ENCODE results near the gene SOX9.

- PRO-cap = no peak
- RAMPAGE, long total RNA, 4 experiments = no peak in any of the 4 experiments
These were observed 1.8 kb downstream of the KCNJ2 start for GRCh38 chr17:70171077-70171664.

DNA sequence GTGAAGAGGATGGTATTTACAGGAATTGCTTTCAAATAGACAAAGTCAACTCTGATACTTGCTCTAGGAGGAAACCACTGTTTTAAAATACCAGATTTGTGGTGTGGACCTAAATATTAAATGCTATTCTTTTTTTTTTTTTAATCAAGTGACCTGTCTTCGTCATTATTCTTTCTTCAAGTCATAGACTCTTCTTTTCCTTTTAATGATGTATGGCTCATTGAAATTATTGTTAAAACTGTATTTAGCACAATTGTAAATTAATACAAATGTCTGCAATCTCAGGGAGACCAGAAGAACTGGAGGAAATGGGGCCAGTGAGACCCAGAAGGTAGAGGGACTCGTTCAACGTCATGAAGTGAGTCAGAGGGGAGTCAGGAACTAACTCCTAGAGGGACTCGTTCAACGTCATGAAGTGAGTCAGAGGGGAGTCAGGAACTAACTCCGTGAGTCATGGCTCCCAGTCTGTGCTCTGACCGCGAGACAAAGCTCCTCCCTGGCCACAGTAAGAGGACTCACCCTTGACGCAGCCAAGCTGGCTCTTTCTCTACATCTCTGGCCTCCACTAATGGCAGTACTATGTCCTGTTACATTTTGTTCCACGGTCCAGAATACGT lies 902.3 kb downstream of the KCNJ2 start:
- PRO-cap = no peak
- RAMPAGE, long total RNA, 4 experiments = no peak in any of the 4 experiments

- PRO-cap = bidirectional peak, plus-strand start at chr17:72121020, minus-strand start at chr17:72120858
- RAMPAGE, long total RNA, 4 experiments = start-site peak on the plus strand in 4 of 4 experiments, at chr17:72121019-72121034 at its widest, 14 to 176 reads per replicate
These were observed at the start of gene SOX9 for GRCh38 chr17:72120944-72121339. Gene SOX9, plus strand, starts transcription at chr17:72121020.

GRCh38 chr17:72122338-72122935 lies 1.6 kb downstream of the SOX9 start:
- PRO-cap = no peak
- RAMPAGE, long total RNA, 4 experiments = no peak in any of the 4 experiments

DNA sequence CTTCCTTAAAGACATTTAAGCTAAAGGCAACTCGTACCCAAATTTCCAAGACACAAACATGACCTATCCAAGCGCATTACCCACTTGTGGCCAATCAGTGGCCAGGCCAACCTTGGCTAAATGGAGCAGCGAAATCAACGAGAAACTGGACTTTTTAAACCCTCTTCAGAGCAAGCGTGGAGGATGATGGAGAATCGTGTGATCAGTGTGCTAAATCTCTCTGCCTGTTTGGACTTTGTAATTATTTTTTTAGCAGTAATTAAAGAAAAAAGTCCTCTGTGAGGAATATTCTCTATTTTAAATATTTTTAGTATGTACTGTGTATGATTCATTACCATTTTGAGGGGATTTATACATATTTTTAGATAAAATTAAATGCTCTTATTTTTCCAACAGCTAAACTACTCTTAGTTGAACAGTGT lies 3.7 kb downstream of the SOX9 start:
- PRO-cap = no peak
- RAMPAGE, long total RNA, 4 experiments = no peak in any of the 4 experiments

- PRO-cap = no peak
- RAMPAGE, long total RNA, 4 experiments = no peak in any of the 4 experiments
These were observed 5.7 kb downstream of the SOX9 start for GRCh38 chr17:72126382-72127150.

- PRO-cap = no peak
- RAMPAGE, long total RNA, 4 experiments = no peak in any of the 4 experiments
These were observed 183.8 kb downstream of the SOX9 start for GRCh38 chr17:72304688-72305023.

DNA sequence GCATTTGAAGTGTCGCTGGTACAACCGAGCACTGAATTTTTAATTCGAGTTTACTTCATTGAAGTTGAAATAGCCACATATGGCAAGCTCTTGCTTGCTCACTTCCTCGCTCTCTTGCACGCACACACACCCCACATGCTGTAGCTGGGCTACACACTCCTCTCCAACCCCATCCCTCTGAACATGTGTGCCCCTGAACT lies 216.8 kb downstream of the SOX9 start:
- PRO-cap = no peak
- RAMPAGE, long total RNA, 4 experiments = no peak in any of the 4 experiments

DNA sequence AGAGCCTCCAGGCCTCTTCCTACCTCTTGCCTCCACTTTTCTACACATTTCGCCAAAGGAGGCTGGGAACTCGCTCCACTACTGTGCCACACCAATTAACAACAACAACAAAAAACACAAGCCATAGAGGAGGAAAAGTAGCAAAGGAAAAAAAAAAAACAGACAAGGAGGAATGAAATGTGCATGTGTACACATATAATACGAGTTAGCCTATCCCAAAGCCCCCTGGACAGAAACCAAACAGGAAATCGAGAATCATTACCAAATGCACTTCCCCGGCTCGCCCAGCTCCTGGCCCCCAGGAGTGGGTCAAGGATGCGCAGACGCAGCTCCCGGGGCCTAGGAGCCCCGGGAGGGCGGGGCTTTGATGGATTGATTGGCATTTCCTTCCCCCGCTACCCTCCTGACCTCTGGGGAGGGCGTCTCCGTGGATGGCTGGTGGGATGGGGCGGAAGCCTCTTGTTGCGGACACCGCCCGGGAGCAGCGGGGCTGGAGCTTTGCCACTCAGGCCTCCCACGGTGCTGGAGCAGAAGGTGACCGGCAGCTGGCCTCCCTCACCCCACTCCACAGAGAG lies 262.0 kb downstream of the SOX9 start:
- PRO-cap = no peak
- RAMPAGE, long total RNA, 4 experiments = no peak in any of the 4 experiments

- PRO-cap = no peak
- RAMPAGE, long total RNA, 4 experiments = no peak in any of the 4 experiments
These were observed 279.3 kb downstream of the SOX9 start for GRCh38 chr17:72400033-72400525.

GRCh38 chr17:72592148-72593062 lies 471.6 kb downstream of the SOX9 start:
- PRO-cap = unidirectional peak, minus-strand start at chr17:72592804
- RAMPAGE, long total RNA, 4 experiments = start-site peak on the minus strand in 3 of 4 experiments, at chr17:72592767-72592830 at its widest, 72 to 204 reads per replicate

GRCh38 chr17:72640268-72641375 lies 451.9 kb downstream of the SLC39A11 start:
- PRO-cap = no peak
- RAMPAGE, long total RNA, 4 experiments = no peak in any of the 4 experiments

DNA sequence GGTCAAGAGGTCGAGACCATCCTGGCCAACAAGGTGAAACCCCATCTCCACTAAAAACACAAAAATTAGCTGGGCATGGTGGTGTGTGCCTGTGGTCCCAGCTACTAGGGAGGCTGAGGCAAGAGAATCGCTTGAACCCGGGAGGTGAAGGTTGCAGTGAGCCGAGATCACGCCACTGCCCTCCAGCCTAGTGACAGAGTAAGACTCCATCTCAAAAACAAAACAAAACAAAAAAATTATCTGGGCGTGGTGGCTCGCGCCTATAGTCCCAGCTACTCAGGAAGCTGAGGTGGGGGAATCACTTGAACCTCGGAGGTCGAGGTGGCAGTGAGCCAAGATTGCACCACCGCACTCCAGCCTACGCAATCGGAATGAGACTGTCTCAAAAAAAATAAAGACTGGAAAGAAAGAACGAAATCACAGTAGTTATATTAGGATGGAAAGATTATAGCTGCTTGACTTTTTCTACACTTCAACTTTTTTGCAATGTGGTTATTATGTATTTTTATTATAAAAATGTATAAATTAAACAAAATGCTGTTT lies 18.9 kb downstream of the COG1 start:
- PRO-cap = no peak
- RAMPAGE, long total RNA, 4 experiments = no peak in any of the 4 experiments

- PRO-cap = no peak
- RAMPAGE, long total RNA, 4 experiments = no peak in any of the 4 experiments
These were observed 487 bp upstream of the CPSF4L start for GRCh38 chr17:73261974-73262759.

- PRO-cap = no peak
- RAMPAGE, long total RNA, 4 experiments = no peak in any of the 4 experiments
These were observed 25.0 kb downstream of the CDC42EP4 start for GRCh38 chr17:73286641-73287432.

DNA sequence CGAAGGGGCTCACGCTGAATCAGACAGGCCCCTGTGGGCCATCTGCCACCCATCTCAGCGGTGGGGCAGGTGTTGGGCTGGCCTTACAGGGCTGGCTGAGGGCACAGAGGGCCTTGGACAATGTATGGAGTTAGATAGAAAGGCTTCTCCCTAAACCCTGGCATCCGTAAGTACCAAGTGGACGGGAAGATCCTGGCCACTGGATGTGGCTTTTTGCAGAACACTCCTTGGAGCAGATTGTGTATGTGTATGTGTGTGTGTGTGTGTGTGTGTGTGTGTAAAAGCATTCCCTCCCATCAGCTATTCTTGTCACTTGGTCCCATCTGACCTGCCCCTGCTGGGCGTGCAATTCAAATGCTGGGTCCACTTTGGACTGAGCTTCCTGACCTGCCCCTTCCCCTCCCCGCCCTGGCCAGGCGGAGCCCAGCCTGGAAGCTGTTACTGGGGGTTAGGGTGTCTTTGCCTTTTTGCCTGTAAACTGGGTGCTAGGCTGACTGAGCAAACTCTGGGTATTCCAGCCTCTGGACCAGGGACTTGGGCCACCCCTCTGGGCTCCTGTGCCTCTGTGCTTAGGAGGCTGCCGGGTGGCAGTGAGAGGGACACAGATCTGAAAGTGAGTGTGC lies 25.1 kb upstream of the CDC42EP4 start:
- PRO-cap = no peak
- RAMPAGE, long total RNA, 4 experiments = no peak in any of the 4 experiments

GRCh38 chr17:73340082-73340733 lies 28.4 kb upstream of the CDC42EP4 start:
- PRO-cap = no peak
- RAMPAGE, long total RNA, 4 experiments = no peak in any of the 4 experiments

DNA sequence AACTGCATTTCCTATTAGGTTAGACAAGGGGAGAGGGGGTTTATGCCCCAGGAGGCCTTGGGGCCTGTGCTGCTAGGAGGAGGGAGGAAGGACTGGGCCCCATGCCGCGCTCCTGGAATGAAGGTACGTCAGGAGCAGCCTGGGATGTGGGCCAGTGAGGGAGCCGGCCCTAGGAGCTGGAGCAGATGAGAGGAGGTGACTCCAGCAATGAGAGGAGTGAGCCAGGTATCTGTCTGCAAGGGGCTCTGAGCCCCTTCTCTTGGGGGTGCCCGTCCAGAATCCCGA lies 46.9 kb upstream of the CDC42EP4 start:
- PRO-cap = no peak
- RAMPAGE, long total RNA, 4 experiments = no peak in any of the 4 experiments

GRCh38 chr17:73546844-73547394 lies 97.3 kb downstream of the SDK2 start:
- PRO-cap = no peak
- RAMPAGE, long total RNA, 4 experiments = no peak in any of the 4 experiments

- PRO-cap = no peak
- RAMPAGE, long total RNA, 4 experiments = no peak in any of the 4 experiments
These were observed 18.5 kb downstream of the TTYH2 start for GRCh38 chr17:74231854-74232246.

Data from suprapubic skin (tissue), 4 donors.